Left colon (tissue), 1 donor: ENCODE data around the gene ZBTB22.

DNA sequence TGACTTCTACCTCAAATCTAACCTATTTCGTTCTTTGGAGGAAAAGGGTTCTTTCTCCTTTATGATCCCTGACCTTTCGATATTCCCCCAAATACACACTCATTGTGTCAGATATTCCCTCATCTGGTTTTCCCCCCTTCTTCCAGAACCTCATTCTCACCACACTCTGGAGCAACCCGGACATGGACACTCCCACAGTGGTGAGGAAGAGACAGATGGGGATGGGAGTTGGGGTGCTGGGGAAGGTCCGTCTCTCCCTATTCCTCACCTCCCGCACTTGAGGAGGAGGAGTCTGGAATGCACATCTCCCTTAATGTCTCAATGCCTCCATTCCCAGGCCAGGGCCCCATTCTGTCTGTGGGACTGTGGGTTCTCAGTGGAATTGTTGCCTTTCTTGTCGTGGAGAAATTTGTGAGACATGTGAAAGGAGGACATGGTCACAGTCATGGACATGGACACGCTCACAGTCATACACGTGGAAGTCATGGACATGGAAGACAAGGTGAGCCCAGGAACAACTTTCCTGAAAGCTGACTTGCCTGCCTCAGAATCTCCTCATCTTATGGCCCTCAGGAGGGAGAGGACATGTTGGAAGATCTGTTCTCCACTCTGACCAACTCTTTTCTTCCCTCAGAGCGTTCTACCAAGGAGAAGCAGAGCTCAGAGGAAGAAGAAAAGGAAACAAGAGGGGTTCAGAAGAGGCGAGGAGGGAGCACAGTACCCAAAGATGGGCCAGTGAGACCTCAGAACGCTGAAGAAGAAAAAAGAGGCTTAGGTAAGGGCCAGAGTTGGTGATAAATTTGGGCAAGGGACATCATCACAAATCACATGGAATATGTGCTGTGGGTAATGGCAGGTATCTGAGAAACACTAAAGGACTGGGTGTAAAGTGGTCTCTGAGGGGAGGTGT, 1.5 kb downstream of the SLC39A7 start:
- PRO-cap = no peak

- PRO-cap = no peak
Observed at GRCh38 chr6:33271142-33271523, 543 bp downstream of the VPS52 start.

DNA sequence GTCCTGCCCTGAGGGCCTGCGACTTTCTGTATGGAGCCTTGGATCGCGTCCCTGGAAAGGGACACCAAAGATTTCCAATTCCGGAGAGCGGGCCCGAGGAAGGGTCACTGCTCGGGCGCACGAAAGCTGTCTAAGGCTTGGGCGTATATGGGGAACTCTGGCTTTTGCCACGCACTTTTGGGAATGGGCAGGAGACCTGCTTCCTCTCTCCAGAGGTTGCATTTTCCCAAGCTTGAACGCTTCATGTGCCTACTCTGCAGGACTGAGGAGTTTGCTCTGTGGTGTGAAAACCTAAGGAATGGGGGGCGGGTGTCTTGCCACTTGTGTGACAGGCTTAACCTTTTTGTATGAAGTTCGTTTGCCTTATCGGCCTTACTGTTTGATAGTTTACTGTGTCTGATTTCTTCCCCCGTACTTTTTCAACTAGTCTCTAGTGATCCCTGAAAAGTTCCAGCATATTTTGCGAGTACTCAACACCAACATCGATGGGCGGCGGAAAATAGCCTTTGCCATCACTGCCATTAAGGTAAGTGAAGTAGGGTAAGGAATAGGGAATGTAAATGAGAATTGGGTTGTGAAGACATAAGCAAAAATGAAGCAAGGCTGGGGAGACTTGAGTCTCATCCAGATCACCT, 443 bp downstream of the RPS18 start:
- PRO-cap = no peak

DNA sequence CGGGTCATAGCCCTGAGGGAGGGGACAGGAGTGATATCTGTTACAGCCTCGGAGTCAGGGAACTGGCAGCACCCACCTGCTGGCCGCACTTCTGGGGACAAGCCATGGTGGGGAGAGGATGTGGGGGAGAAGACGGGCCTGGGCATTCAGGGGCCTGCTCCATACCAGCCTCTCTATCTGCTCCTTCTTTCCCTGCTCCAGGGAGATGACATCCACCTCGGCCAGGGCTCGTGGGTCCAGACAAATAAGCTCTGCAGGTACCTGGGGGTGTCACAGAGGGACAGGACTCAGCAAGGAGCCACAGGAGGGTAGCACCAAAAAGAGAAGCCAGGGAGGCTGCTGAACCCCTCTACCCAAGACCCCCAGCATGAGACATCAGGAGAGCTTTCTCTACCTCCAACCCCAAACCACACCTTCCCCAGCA, 2.7 kb downstream of the B3GALT4 start:
- PRO-cap = no peak

DNA sequence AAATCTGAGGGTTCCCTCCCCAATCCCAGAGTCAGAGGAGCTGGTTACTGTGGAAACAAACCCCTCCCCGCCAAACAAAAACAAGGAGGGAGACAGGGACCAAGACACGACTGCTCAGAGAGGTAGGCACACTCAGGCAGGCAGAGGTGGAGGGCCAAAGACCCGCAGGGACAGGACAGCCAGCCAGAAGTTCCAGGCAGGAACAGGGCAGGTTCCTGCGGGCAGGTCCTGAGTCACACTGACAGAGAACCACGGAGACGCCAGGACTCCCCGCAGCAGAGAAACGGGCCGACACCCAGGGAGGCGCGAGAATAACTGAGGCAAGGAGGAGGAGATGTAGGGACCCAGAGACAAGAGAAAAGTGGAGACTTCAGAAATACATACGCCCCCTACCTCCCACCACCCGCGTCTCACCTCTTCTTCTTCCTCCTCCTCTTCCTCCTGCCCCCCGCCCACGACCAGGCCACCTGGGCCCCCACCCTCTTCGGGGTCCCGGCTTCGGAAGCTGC, 647 bp downstream of the RGL2 start:
- PRO-cap = bidirectional peak, plus-strand start at position 107 of the sequence, minus-strand start at position 29 of the sequence; bidirectional peak, plus-strand start at position 244 of the sequence, minus-strand start at position 240 of the sequence

DNA sequence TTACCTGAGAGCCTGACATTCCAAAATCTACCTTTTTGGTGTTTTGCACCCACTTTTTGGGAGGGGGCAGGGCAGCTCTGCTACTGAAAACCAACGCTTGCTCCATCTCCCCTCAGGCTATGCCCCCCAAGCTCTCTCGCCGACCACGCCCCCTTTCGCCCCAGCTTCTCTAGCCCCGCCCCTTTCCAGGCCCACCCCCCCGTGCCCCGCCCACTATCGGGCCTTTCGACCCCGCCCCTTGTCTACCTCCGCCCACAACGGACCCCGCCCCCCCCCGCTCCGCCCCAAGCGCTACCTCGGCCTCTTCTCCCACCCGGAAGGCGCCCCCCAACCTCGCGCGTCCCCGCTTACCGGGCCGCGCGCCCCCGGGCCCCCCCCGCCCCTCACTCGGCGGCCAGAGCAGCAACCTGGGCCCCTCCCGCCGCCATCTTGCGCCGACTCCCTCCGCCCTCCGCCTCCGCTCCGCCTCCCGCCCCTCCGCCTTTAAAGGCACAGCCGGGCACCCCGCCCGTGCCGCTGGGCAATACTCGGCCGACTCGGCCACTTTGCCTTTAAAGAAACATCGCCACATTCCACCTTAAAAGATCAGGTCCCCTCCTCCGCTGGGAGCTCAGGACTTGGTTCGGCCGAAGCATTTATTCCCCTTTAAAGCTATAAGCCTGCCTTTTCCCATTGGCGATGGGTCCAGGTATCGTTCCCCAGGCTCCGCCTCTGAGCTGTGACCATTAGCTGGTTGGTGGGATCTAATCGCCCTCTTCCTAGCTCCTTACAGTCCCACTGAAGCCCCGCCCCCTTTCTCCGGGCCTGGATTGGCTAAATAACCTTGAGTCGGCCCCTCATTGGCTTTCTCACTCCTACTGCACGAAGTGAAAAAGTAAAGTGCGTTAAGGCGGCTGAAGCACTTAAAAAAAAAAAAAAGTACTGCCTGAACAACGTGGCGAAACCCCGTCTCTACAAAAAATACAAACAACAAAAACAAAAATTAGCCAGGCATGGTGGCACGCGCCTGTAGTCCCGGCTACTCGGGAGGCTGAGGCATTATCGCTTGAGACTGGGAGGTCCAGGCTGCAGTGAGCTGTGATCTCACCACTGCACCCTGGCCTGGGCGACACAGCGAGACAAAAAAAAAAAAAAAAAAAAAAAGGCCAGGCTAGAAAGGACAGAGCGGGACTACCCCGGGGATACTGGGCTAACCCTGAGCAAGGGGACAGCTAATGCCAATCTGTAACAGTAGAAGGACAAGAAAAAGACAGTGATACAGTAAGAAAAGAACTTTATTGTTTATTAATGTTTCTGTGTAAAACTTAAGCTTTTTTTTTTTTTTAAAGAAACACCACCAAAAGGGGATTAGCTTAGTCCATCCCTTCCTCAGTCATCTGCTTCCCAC, at the start of gene ZBTB22:
Gene ZBTB22, minus strand, starts transcription at position 443 of the 1,387 bp plus-strand sequence.
- PRO-cap = bidirectional peak, plus-strand start at position 511 of the sequence, minus-strand start at position 431 of the sequence; bidirectional peak, plus-strand start at position 842 of the sequence, minus-strand start at position 601 of the sequence

GRCh38 chr6:33319981-33321111, 2.4 kb downstream of the DAXX start:
- PRO-cap = no peak

- PRO-cap = no peak
Observed at GRCh38 chr6:33343780-33344205, 14.7 kb upstream of the SMIM40 start.

DNA sequence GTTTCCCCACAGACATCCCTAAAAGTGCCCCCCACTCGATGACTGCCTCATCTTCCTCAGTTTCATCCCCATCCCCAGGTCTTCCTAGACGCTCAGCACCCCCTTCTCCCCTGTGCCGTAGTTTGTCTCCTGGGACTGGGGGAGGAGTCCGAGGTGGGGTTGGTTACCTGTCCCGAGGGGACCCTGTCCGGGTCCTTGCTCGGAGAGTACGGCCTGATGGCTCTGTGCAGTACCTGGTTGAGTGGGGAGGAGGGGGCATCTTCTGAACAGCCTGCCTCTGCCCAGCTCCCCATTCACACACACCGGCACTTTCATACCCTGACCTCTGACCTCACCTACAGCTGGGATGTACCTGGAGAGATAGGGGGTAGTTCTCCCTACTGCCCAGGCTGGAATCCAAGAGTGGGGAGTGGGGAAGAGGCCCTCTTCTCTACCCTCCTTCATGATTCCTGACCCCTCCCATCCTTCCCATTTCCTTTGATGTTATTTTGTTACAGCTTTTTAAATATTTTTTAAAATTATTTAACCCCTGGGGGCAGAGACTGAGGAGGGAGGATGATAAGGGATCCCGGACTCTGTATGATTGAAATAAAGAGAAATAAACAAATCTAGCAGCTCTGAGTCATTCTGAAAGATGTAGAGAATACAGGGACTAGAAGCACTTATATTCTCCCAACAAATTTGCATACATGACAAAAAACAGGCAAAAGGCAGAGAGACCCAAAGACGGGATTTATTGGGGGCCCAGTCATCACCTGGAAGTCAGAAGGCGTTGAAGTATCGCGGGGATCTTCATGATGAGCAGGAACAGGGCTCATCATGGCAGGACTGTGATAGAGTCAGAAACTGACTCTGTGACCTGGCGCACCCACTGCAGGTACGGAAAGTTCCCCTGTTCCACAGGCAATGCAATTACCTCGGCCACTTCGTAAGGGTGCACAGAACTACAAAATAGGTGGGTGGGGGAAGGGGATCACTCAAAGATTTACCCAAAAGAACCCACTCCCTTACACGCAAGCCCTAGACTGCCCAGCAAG, 1.8 kb downstream of the CUTA start:
- PRO-cap = no peak

DNA sequence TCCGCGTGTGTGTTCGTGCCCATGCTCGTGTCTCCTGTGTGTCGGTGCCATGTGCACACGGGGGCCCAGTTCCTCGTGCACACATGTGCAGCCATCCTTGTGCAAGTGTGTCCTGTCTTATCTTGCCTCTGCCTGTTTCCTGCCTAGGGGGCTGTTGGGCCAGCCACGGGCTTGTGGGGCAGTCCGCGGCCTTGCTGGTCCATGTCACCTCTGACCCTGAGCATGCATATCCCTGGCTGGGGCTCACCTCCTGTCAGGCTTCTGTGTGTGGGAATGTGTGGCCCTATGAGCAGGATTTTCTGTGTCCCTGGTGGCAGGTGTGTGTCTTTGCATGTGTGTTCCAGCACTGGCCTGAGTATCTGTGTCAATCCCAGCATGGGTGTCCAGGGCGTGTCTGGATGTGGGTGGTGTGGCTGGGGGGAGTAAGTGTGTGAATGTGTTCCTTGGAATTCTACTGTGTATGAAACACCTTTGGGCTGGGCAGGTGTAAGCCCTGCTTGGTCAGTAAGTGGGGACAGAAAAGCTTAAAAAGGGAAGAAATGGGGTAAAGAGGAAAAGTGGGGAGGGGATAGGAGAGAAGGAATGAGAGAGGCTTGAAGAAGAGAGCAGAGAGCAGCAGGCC, 8.7 kb downstream of the SYNGAP1 start:
- PRO-cap = no peak

GRCh38 chr6:33508914-33509456, 54.6 kb downstream of the ZBTB9 start:
- PRO-cap = no peak

DNA sequence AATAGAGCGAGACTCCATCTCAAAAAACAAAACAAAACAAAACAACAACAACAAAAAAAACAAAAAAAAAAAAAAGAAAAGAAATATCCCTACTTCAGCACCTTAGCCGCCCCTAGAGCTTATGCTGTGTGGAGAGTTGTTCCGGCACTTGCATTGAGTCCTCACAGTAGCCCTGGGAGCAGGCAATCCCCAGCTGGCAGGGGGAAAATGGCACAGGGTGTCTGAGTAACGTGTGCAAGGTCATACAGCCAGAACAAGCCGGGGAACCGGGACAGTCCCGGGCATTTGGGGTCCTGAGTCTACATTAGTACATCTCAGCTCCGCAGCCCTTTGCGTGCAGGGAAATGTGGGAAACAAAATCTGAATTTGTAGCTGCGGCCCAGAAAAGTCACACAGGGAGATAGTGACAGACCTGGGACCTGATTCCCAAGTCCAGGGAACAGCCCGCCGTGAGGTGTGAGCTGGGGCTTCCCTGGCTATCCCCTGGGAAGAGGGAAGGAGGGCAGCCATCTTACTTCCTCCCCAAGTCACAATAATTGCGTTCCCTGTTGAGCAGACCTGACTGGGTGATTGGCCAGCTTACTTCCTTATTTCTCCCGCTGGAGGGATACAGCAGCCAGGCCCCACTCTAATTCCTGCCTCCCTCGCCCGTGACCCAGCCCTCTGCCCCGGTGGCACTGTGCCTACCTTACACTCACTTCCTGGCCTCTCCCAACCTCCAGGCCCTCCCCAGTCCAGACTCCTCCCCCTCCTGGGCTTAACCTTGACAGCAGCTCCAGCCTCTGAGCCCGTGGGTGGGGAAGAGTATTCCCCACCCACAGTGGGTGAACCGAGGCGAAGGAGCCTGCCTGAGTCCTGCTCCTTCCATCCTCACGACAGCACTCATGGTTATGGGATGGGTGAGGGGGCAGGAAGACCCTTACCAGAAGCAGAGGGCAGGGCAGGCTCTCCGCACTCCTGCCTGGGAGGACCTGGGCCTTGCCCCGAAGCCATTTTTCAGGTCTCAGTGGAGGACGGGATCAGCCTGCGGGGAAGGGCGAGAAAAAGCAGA, 3.1 kb downstream of the BAK1 start:
- PRO-cap = bidirectional peak, plus-strand start at position 820 of the sequence, minus-strand start at position 670 of the sequence

GRCh38 chr6:33622698-33623488, 1.8 kb downstream of the ITPR3 start:
- PRO-cap = bidirectional peak, plus-strand start at chr6:33623154, minus-strand start at chr6:33623003

GRCh38 chr6:33675487-33676115, 35.9 kb downstream of the UQCC2 start:
- PRO-cap = no peak

GRCh38 chr6:33740039-33740521, 6.6 kb downstream of the IP6K3 start:
- PRO-cap = no peak

DNA sequence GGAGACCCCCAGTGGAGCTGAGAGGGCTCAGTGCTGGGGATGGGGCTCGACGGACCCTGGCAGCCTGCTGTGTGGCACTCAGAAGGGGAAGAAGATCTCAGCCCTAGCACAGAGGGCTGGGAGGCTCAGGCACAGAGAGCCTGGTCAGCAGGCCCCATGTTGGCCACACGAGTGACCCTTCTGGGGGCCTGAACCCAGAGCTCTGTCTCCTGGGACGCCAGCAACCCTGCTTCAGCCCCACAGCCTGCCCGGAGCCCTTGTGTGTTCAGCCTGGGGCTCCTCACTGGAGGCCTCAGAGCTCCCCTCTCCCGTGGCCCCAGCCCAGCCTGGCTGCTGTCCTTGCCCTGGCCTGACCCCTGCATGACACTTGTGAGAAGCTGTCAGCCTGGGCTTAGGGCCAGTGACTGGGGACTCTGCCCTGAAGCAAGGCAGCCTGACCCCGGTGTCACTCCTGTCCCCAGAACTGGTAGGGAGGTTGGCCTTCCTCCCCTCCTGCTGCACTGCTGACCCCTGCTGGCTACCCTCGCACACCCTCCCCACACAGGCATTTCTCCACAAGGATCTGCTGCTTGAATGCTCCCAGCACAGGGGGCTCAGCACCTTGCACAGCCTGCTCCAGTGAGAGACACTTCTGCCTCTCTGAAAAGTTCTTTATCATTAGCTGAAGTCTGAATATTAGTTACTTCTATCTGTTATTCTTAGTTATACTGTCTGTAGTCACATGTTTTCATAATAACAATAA, 15.3 kb upstream of the IP6K3 start:
- PRO-cap = no peak

GRCh38 chr6:33840035-33840491, 36.3 kb upstream of the MLN start:
- PRO-cap = no peak

GRCh38 chr6:33927454-33927939, 123.7 kb upstream of the MLN start:
- PRO-cap = no peak

DNA sequence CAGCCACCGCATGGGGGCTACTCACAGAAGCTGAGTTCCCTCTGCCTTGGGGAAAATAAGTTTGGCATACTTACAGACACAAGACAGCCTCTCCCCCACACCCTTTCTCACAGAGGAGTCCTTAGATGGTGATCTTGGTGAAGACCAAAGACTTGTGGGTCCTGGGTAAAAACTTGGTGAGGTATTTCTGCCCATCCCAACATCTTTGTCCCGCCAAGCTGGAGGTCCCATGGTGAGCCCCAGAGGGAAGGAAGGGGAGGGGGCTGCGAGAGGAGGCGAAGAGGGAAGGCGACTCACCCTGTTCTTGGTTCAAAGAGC, 146.0 kb downstream of the GRM4 start:
- PRO-cap = no peak

GRCh38 chr6:34056001-34056917, 89.6 kb downstream of the GRM4 start:
- PRO-cap = no peak